ENCODE data around the genes CALD1 and SLC13A4.

- PRO-cap, 4 experiments, result no peak in any of the 4 experiments
- RAMPAGE, long total RNA, 4 experiments, result no peak in any of the 4 experiments
These were observed 36.9 kb upstream of the CALD1 start for GRCh38 chr7:134742058-134743349.

DNA sequence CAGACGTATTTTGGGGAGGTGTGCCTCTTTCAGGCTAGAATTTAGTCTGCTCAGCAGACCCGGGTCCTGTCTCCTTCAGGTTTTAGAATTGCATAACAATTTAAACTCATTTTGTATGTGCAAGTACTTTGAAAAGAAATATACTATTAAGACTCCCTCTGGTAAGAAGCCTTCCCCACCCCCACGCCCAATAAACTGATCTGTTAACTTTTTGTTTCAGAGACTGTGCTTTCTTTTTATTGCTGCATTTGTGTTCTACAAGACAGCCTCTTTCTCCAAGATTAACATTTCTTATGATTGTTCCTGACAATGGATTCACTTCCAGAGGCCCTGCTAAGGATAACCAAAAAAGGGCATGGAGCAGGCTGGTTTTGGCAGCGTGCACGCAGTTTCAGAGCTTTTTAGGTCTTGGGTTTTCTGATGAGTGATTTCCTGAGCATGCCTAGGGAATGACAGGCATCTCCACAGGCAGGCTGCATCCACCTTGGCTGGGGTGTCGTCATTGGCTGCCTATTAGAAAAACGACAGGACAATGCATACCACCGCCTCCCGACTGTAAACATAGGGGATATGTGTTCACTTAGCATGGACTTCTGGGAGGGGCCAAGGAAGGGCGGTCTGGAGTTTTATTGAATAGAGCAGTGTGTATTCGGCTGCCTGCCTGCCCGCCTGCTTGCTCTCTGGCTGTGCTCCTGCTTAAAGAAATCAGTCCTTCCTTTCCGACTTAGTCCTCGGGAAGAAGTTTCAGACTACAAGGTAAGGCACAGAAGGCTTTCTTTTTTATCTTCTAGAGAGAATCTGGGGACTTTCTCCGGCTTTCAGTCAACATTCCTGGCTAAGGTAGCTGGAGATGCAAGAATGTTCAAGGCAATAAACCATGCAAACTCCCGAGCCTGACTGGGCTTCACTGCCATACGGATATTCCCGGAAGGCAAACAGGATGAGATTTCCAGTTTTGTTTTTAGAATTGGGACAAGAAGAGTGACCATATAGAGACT, at the start of gene CALD1:
Gene CALD1 (plus strand): TSS at position 641 of the 998 bp plus-strand sequence.
- PRO-cap, 4 experiments, result peak in 4 of 4 experiments; most common plus-strand start position 445 of the sequence (in 4); most common minus-strand start position 555 of the sequence (in 2)
- RAMPAGE, long total RNA, 4 experiments, result start-site peak on the plus strand in 4 of 4 experiments, centred at positions 579 to 680 of the sequence, 1,438 to 2,962 reads per replicate

DNA sequence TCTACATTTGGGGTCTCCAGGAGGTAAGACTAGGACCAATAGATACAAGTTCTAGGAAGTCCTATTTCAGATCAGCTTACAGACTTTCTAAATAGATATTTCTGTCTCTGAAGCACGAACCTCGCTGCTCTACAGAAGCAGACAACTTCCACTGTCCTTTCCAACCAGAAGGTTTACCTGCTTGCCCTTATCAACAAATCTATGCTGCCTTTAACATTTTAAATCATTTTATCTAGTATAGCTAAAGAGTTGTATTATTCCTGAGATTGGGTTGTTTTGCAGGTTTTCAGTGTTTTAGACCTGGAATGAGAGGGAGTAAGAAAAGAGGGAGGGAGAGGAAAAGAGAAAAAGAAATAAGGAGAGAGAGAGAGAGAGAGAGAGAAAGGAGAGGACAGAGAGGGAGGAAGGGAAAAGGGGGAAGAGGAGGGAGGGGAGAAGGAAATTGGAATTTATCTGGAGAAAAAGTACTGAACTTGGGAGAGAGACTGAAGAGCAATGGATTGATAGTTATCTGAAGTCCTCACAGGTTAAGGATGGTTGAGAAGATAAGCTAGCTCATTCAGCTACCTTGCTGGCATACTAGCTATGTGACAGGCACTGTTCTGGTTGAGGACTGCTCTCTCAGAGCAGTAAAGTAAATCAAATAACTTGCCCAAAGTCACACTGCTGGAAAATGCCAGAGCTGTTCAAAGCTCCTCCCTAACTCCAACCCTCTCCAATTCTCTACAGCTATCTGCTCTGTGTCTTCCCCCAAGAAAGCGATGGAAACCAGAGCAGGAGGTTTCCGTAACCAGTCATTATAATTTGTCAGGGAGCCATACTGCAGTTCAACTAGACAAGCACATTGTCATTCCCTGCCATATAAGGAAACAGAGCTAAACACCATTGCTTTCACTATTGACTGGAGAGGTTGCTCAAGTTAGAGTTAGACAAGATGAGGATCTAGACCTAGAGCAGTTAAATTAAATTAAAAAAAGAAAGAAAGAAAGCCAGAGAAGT, 10.6 kb downstream of the CALD1 start:
- PRO-cap, 4 experiments, result no peak in any of the 4 experiments
- RAMPAGE, long total RNA, 4 experiments, result no peak in any of the 4 experiments

- PRO-cap, 4 experiments, result no peak in any of the 4 experiments
- RAMPAGE, long total RNA, 4 experiments, result no peak in any of the 4 experiments
These were observed 33.6 kb downstream of the CALD1 start for GRCh38 chr7:134813003-134813455.

DNA sequence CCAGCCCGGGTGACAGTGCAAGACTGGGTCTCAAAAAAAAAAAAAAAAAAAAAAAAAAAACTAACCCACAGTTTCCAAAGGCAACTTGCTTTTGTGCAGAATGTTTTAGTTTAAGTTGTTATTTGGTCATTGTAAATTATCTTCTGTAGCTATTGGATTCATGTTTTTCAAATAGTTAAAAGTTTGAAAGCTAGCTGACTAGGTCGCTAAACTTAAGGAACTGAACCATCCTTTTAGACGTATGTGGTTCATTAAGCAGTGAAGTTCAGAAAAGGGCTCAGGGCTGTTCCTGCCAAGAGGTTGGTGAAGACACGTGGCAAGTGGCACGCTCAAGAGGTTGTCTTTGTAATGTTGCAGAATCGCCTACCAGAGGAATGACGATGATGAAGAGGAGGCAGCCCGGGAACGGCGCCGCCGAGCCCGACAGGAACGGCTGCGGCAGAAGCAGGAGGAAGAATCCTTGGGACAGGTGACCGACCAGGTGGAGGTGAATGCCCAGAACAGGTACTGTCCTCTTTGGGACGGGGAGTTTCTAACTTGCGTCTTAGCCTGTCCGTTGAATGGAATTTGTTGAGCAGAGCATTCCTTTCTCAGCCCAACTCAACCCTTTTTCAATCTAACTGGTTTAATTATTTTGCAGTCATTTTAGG, 57.8 kb upstream of the AGBL3 start:
- PRO-cap, 4 experiments, result no peak in any of the 4 experiments
- RAMPAGE, long total RNA, 4 experiments, result no peak in any of the 4 experiments

DNA sequence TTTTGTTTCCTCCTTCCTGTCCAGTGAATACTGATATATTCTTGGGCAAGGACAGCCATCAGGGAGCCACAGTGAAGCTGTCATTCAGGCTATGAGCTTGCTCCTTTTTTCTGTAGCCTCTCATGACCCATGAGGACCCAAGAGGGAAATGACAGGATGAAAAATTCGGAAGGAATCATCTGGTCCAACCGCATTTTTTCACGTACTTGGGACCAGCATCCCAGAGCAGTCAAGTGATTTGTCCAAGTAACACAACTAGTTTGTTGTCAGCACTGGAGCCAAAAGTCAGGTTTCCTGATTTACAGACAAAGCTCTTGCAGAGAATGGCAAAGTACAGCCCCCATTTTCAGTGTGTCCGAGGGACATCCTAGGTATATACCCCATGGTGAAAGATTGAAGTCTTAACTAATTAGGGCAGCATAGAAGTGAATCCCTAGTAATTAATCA, 47.1 kb upstream of the AGBL3 start:
- PRO-cap, 4 experiments, result no peak in any of the 4 experiments
- RAMPAGE, long total RNA, 4 experiments, result no peak in any of the 4 experiments

GRCh38 chr7:134966691-134967323, 19.5 kb upstream of the AGBL3 start:
- PRO-cap, 4 experiments, result no peak in any of the 4 experiments
- RAMPAGE, long total RNA, 4 experiments, result no peak in any of the 4 experiments

- PRO-cap, 4 experiments, result no peak in any of the 4 experiments
- RAMPAGE, long total RNA, 4 experiments, result no peak in any of the 4 experiments
These were observed 16.2 kb upstream of the AGBL3 start for GRCh38 chr7:134969902-134970765.

- PRO-cap, 4 experiments, result no peak in any of the 4 experiments
- RAMPAGE, long total RNA, 4 experiments, result no peak in any of the 4 experiments
These were observed 9.0 kb downstream of the AGBL3 start for GRCh38 chr7:134994951-134996125.

DNA sequence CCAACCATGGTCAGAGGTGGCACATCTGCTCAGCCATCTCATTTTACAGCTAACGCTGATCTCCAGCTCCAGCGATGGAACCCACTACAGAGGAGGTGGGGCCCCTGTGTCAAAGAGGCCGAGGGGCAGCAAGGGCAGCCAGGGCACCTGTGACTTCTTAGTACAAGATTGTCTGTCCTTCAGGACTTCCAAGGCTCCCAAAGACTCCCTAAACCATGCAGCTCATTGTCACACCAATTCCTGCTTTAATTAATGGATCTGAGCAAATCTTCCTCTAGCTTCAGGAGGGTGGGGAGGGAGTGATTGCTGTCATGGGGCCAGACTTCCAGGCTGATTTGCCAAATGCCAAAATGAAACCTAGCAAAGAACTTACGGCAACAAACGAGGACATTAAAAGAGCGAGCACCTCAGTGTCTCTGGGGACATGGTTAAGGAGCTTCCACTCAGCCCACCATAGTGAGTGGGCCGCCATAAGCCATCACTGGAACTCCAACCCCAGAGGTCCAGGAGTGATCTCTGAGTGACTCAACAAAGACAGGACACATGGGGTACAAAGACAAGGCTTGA, 5.4 kb downstream of the CYREN start:
- PRO-cap, 4 experiments, result no peak in any of the 4 experiments
- RAMPAGE, long total RNA, 4 experiments, result no peak in any of the 4 experiments

DNA sequence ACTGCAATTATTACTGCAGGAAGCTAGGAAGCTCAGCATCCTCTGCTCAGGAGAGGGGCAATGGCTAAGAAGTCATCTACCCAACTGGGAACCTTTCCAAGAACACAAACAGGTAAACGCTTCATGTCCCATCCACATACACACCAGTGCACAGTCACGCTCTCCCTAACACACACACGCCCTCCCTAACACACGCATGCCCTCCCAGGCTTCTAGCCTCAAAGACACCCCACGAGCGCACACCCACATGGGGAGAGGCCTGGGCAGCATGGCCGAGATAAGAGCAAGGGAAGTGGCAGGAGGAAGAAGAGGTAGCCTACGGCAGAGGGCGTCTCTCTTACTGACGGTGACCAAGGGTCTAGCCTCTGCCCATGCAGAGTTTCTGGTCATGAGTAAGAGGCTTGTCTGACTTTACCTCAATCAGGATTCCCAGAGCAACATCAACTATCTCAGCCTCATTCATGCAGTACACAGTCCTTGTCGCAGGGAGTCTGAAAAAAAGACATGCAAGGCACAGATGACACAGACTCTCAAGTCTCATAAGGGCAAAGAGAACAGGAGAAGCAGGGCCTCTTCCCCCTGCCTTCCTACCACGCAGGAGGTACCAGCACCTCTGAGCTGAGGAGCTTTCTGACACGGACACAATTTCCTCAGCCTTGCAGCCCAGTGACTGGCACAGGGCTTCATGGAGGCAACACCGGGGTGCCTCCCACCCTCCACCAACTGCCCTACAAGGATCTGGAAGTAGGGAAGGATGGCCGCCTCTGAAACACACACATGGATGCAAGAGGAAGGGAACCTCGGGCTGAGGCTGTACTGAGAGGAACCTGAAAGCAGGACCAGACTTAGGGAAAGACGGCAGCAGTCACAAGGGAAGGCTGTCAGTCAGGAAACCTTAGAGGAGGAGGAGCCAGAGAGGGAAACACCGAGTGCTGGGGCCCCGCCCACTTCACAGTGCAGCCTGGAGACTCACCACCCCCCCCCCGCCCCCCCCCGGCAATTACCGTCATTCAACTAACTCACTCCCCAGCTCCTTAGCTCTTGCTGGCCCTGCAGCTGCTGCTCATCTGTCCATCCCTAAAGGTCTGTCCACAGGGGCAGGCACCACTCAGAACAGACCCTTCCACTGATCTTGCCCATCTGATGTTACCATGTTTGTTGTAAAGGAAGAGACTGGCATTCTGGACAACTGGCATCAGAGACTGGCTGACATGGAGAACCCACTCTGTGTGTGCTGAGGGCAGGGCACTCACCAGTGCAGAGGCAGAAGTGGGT, 2.8 kb downstream of the CYREN start:
- PRO-cap, 4 experiments, result peak in 2 of 4 experiments; most common plus-strand start position 551 of the sequence (in 1); most common minus-strand start position 857 of the sequence (in 2)
- RAMPAGE, long total RNA, 4 experiments, result no peak in any of the 4 experiments

DNA sequence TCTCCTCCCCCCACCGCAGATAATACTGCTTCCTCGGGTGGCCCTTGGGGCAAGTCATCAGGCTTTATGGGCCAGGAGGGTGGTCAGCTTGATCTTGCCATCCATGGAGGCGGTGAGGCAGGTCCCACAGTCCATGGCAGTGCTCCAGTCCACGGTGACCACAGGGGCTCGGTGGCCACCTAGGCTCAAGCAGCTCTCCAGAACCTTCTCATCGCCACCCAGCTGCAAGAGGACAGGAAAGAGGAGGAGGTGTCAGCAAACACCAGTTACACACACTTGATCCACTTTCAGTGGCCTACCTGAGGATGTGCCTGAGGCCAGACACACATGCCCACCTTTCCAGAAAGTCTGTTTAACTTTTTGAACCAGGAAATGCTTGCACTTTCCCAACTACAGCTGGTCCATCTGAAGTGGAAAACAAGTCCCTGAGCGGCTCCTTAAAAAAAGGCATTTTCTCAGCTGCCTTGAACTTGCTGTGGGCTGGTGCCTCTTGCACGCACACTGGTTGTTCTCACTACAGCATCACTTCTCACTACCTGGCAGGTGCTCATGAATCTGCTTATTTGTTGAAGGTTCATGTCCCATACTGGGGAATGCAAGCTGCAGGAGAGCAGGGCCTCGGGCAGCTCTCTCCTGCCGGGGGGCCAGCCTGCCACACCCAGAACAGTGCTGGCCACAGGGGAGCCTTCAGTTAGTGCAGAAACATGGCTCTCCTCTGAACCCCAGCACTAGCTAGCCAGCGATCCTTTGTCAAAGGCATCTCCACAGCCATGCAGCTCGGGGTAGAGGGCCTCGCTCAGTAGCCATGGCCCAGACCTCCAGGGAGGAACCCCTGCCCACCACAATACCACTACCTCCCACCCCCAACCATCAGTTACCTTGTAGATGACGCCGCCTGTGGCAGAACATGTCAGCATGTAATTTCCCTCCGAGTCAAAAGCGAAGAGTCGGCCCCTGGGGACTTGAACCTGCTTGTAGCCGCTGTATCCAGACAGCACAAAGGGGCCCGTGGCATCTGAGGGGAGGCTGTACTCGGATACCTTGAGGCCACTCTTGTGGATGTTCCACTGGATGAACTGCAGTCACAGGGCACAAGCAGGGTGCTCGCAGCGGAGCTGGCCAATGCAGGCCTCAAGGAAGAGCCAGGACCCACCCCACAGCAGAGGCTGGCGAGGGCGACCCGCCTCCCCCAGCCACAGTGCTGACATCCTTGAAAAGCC, 16.0 kb upstream of the CYREN start:
- PRO-cap, 4 experiments, result no peak in any of the 4 experiments
- RAMPAGE, long total RNA, 4 experiments, result no peak in any of the 4 experiments

- PRO-cap, 4 experiments, result peak in 2 of 4 experiments; most common plus-strand start chr7:135509266 (in 1)
- RAMPAGE, long total RNA, 4 experiments, result no peak in any of the 4 experiments
These were observed 714 bp downstream of the CNOT4 start for GRCh38 chr7:135509158-135509618.

DNA sequence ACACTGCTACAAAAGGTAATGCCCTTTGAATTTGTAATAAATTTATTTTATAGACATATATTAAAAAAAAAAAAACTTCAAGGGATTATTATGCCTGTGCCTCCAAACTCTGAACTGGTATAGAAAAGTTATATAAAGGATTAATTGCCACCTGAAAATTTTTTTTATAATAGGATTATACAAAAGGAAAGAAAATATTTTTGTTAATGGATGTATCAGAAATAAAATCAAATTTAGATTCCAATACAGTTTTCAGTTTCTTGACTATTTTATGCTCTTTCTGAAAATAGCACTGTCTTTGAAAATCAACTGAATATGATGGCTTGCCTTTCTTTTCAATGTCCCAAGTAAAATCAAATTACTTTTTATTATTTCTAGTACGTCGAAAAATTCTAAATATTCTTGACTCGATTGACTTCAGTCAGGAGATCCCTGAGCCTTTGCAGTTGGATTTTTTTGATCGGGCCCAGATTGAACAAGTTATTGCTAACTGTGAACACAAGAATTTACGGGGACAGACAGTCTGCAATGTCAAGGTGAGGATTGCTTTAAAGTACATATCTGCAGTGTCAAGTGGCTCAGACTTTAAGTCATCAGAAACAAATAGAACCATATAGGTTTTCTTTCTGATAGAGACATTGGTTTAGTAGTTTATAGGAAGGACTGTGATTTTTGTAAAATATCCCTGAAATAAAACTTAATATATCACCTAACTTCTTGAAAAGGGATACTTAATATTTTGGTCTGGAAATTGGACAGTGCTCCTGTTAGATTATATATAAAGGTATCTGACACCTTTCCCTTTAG, 45.4 kb upstream of the STMP1 start:
- PRO-cap, 4 experiments, result no peak in any of the 4 experiments
- RAMPAGE, long total RNA, 4 experiments, result no peak in any of the 4 experiments

GRCh38 chr7:135662762-135663654, 694 bp downstream of the STMP1 start:
- PRO-cap, 4 experiments, result peak in 1 of 4 experiments; most common minus-strand start chr7:135663104 (in 1)
- RAMPAGE, long total RNA, 4 experiments, result no peak in any of the 4 experiments

GRCh38 chr7:135728045-135728941, at the start of gene SLC13A4:
SLC13A4 (minus strand) TSS chr7:135728186.
- PRO-cap, 4 experiments, result no peak in any of the 4 experiments
- RAMPAGE, long total RNA, 4 experiments, result no peak in any of the 4 experiments

DNA sequence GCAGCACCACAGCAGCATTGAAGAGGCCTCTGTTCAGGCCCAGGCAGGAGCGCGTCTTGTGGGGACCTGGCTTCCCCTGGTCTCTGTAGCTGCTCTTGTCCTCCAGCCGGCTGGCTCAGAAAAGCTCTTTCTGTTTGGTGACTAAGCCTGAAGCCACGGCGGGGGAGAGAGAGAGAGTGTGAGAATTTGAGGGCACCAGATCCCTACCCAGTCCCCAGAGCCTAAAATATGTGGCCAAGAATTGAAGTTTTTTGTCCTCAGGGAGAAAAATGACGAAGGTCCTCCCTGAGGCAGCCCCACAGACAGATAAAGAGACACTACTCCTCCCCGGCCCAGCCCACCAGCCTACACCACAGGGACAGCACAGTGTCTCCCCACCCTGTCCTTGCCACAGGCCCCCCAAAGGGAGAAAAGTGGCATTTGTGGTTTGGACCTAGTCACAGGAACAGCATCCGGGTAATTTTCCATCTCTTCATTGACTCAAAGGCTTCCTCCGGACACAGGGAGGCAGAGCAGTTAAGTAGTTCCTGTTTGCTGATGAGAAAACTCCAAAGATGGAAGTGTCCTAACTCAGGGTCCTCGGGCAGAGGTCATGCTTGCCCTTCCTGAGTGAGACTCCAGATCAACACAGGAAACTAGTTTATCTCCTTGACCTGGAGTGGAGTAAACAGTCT, 13.3 kb upstream of the FAM180A start:
- PRO-cap, 4 experiments, result no peak in any of the 4 experiments
- RAMPAGE, long total RNA, 4 experiments, result no peak in any of the 4 experiments

GRCh38 chr7:135773485-135773884, 24.9 kb upstream of the FAM180A start:
- PRO-cap, 4 experiments, result no peak in any of the 4 experiments
- RAMPAGE, long total RNA, 4 experiments, result no peak in any of the 4 experiments

- PRO-cap, 4 experiments, result no peak in any of the 4 experiments
- RAMPAGE, long total RNA, 4 experiments, result no peak in any of the 4 experiments
These were observed 25.7 kb upstream of the FAM180A start for GRCh38 chr7:135774291-135774779.

- PRO-cap, 4 experiments, result no peak in any of the 4 experiments
- RAMPAGE, long total RNA, 4 experiments, result no peak in any of the 4 experiments
These were observed 50.0 kb downstream of the MTPN start for GRCh38 chr7:135927116-135927685.

Measured in spleen (tissue), 7 donors.